Myometrial cell (primary cell): ENCODE results near the gene TMEM225B.

- RAMPAGE, long total RNA, result no peak
Observed at GRCh38 chr7:98922332-98922636, 44.0 kb downstream of the TRRAP start.

GRCh38 chr7:98922637-98923157 is 44.4 kb downstream of the TRRAP start:
- RAMPAGE, long total RNA, result no peak

DNA sequence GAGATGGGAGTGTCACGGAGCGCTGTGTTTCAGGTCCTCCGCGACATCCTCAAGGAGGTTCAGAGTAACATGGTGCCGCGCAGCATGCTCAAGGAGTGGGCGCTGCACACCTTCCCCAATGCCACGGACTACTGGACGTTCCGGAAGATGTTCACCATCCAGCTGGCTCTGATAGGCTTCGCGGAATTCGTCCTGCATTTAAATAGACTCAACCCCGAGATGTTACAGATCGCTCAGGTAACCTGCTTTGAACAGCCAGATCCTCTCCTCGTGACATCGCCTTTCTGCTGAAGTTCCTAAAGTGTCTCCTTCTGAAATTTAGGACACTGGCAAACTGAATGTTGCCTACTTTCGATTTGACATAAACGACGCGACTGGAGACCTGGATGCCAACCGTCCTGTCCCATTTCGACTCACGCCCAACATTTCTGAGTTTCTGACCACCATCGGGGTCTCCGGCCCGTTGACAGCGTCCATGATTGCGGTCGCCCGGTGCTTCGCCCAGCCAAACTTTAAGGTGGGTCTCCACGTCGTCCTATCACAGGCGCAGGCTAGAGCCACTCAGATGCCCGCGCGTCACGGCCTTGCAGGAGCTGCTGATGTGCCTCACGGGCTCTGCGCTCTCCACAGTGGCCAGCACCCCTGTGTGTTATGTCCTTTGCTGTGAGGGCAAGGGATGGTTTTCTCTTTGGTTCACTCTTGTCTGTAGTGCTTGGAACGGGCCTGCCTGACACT is 132.7 kb downstream of the SMURF1 start:
- RAMPAGE, long total RNA, result no peak

GRCh38 chr7:99036773-99037576 is 106.9 kb downstream of the SMURF1 start:
- RAMPAGE, long total RNA, result no peak

GRCh38 chr7:99390542-99391220 is 16.2 kb downstream of the ARPC1B start:
- RAMPAGE, long total RNA, result no peak

- RAMPAGE, long total RNA, result no peak
Observed at GRCh38 chr7:99398837-99399743, 9.3 kb downstream of the PDAP1 start.

GRCh38 chr7:99419059-99419793 is 10.5 kb downstream of the BUD31 start:
- RAMPAGE, long total RNA, result no peak

- RAMPAGE, long total RNA, result no peak
Observed at GRCh38 chr7:99473151-99473782, 577 bp downstream of the ZNF789 start.

- RAMPAGE, long total RNA, result no peak
Observed at GRCh38 chr7:99501092-99501590, 1.1 kb upstream of the ZNF394 start.

GRCh38 chr7:99561003-99561597 is 2.7 kb downstream of the ZNF655 start:
- RAMPAGE, long total RNA, result no peak

GRCh38 chr7:99562636-99563351 is 4.4 kb downstream of the ZNF655 start:
- RAMPAGE, long total RNA, result no peak

- RAMPAGE, long total RNA, result no peak
Observed at GRCh38 chr7:99571167-99571986, 12.9 kb downstream of the ZNF655 start.

DNA sequence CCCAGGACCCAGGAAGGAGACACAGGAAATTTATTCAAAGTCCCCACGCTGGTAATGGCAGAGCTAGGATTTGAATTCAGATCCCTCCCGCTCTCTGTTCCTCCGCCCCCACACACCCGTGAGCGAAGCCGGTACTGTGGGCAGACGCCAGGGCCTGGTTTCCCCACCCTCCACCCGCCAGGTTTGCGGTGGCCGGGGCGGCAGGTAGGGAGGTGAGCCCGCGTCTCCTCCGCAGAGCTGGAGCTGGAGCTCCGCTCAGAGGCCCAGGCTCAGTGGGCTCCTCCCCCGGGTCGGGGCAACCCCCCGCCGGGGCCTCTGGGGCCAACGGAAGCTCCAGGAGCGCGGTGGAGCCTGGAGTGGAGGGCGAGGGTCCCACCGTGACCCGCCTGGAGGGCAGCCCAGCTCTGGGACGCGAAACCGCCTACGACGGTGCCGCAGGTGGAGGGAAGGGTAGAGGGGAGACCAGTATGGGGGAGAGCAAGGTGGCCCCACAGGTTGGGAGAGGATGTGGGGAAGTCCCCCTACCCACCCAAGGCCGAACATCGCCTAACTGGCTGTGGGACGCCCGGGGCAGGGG is at the start of gene TMEM225B:
TMEM225B (plus strand) TSS at position 324 of the 577 bp plus-strand sequence.
- RAMPAGE, long total RNA, result no peak

DNA sequence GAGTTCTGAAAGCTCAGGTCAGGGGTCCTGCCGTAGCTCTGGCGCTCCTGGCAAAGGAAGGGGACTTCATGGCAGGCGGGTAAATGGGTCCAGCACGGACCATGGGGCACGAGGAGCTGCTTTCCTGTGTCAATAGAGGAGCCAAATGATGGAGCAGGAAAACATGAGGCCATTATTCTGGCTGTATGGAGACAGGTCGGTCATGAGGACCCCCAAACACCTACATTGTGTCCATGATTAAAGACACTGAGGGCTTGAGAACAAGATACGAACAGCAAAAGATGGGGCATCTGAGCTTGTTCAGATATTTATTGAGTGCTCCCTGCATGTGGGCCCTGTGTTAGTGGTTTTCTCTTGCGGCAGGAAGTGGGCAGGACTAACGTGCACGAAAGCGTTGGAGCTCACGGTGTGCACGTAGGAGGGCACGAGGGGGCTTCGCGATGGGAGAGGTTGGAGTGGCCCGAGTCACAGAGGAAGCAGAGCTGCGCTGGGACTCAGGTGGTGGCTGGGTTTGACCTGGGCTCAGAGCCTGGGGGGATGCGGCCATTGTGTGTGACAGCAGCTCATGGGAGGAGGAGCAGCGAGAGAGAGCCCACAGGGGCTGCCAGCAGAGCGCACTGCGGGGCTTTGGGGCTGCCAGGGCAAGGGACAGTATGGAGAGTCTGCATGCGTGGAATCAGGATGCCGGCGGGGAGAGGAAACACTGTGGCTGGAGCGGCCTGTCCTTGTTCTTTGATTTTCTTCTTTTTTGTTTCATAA is 7.6 kb downstream of the ZSCAN25 start:
- RAMPAGE, long total RNA, result no peak

- RAMPAGE, long total RNA, result no peak
Observed at GRCh38 chr7:99651091-99652327, 28.3 kb downstream of the CYP3A5 start.

DNA sequence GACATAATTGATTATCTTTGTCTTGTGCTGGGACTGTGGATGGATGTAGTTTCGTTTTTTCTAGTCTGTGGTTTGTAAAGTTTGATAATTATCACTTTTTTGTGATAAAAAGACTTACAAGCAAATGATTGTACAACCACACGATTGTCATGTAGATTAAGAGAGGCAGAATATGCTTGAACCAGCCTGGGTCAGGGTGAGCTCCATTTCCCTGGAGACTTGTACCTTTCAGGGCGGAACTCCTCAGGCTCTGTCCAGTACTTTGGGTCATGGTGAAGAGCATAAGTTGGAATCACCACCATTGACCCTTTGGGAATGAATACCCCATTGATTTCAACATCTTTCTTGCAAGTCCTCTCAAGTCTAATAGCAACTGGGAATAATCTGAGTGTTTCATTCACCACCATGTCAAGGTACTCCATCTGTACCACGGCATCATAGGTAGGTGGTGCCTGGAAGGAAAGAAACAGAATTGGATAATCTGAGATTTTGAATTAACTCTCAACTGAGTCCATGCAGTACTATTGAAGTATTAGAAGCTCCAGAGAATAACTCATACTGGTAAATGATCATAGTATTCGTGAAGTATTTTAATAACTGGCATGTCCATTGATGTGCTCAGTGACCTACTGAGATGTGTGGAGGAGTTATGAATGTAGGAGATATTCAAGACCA is 27.3 kb downstream of the CYP3A5 start:
- RAMPAGE, long total RNA, result no peak

DNA sequence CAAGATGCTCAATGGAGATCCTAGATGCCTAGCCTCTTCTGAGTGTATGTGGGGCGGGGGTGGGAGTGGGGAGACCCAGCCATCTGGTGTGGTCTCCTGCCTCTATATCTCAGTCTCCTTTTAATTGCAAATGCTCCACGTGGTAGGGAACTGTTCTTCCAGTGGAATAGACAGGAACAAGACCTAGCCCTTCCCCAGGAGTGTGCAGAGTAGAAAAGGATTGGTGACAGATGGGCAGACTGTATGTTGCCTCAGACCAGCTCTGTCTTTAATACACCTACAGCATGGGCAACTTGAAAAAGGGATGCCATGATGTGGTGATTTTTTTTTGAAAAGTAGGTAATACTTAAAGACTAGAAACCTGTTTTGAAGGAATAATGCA is 12.6 kb downstream of the CYP3A5 start:
- RAMPAGE, long total RNA, result no peak

GRCh38 chr7:99671567-99672122 is 8.2 kb downstream of the CYP3A5 start:
- RAMPAGE, long total RNA, result no peak

DNA sequence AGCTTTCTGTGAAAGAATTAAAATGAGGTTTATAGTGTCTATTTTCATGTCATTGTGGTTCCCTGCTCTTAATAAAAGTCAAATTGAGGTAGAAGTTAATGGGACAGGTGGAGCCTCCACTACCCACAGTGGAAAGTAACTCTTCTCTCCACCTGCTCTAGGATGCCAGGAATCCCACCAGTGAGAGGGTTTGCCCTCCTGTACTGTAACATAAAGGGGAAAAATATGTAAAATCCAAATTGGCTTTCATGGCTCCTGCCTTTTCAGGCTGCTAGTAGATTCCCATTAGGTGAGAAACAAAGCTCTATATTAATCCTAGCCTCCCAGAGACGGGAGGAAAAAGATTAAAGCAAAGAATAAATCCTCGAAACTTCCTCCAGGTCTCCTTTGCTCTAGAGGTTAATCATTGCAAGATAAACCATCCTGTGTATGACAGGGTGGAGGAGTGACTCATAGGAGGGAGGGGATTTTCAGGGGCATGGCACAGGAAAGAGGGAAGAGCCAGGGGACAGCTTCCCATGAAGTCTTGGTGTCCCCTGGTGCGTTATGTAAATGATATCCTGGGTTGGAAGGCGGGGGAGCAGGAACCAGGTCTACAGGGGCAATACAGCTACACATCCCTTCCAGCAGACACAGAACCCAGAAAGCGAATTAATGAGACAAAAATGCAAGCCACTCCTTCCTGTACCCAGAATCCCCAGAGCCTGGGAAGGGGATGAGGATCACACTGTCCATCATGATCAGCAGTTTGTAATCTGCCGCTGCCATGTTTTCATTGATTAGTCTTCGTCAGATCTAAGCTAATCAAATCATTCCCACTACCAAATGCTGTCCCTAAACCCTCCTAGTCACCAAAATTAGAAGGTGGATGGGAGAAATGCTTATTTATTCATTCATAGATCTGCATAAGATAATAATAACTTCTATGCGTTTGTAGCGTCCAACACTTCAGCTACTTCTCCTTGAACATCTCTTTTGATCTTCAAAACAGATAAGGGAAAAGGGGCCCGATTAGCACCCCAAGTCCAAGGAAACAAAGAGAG is 712 bp downstream of the CYP3A5 start:
- RAMPAGE, long total RNA, result no peak

- RAMPAGE, long total RNA, result no peak
Observed at GRCh38 chr7:99693238-99694087, 13.7 kb upstream of the CYP3A5 start.